Neural cell (in vitro differentiated cells): ENCODE measurements around a stretch of chr5.

GRCh38 chr5:132368963-132369189 is 634 bp upstream of the SLC22A5 start:
- RAMPAGE, long total RNA: no peak

DNA sequence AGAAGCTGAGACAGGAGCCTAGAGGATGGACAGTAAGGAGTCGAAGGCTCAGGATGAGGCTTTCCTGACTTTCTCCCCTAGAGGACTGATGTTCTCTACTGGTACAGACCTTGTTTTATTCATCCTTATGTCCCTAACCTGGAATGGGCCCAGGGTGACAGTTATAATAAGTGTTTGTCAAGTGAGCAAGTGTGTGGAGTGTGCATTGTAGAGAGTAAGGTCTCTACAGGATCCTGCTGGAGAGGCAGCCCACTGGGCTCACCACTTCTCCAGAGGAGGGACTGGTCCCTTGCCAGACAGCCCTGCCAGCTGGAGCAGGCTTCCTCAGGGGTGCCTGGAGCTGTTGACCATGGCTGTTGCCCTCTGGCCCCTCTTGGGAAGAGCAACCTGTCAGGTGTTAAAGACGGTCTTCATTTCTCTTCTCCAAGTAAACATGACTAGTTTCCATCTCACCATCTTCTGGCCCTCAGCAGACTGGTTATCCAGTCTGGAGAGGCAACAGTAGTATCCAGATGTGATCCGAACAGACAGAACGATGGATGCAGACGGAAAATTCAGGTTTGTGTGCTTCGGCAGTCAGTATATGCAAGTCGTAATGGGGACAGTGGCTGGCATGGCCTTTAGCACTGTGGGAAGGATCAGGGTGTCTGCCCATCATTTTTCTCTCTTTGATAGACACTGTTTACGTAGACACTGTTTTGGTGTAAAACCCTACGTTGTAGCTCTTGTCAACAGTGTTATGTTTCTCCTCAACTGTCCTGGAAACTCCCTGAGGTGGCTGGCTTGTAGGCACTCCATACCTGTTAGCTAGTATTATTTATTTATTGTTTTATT is 19.9 kb downstream of the IRF1 start:
- RAMPAGE, long total RNA: no peak

DNA sequence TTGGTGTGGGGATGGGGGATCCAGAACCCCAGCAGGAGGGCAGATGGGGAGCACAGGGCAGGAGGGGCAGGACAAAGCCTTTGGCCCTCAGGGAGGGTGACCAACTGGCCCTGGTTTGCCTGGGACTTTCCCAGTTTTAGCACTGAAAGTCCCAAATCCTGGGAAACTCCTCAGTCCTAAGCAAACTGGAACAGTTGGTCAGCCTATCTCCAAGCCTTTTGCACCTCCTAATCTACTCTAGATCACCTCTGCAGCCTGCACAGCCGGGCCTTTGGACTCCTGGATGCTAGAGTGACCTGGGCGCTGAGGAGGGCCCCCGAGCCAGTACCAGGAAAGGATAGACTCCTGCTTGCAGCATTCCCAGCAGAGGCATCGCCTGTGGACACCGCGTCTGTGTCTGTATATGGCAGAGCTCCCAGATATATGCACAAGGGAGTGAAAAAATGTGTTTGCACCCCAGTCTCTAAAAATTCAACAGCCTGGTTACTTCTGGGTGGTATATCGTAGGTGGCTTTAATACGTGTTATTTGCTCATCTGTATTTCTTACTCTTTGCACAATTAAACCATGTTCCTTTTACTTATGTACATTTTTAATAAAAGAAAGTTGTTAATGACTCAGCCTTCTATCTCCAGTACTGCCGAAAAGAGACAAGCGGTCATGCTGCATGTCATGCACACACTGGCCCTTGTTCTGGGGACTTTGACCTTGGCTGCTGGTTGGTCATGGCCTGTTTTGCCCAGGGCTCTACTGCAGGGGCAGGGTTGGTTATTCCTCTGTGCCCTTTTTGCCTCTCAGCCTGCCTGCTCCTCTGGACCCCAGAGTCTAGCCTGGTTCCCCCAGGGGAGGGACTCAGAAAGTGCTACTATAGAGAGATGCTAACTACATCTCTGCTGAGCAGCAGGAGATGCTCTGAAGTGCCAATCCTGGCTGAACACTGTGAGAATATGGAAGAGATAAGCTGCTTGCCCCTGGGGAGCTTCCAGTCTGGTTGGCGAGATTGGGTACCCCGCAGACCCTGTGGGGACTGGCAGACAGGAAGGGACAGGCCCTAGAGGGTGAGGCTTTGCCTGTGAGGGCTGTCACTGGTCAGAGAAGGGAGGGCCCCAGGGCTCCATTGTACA is 14.8 kb downstream of the IRF1 start:
- RAMPAGE, long total RNA: no peak

DNA sequence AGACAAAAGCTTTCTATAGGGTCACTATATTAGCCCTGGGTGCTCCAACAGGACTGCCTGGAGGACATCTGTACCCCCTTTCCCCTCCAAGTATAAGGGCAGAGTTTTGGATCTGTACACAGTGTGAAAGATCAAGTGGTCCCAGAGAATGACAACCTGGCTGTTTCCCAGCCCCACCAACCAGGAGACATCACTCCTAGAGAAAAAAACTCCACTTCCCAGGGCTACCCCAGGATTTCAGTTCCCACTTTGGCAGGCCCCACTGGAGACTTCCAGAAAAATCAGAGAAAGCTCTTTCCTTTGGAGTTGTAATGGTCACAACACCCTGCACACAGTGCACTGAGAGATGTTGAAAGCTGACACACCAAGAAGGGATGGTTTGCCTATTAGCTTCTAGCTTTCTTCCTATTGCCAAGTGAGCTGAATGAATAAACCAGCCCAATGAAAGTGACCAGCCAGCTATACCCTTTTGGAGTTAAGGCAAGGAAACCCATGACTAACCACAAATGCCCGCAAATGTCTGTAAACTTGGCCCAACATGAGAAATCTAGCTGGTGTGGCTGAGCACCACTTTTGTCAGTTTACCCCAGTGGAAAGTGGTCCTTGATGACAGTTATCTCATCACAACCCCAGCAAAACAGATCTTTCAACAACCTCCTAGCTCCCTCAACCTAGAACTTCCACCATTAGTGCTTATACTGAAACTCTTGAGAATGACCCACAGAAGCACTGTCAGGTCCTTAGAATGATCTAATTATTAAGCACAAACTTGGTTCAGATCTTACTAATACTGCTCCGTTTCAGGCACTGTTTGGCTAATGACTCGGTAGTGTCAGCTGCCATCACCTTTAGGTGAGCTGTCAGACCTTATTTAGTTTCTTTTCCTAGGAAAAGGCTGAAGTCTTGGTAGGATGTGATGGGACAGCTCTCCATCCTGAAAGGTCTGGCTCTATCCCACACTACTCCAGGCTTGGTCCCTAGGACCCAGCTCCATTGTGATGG is 11.3 kb downstream of the IRF1 start:
- RAMPAGE, long total RNA: no peak

GRCh38 chr5:132486841-132487352 is 3.7 kb downstream of the IRF1 start:
- RAMPAGE, long total RNA: no peak

DNA sequence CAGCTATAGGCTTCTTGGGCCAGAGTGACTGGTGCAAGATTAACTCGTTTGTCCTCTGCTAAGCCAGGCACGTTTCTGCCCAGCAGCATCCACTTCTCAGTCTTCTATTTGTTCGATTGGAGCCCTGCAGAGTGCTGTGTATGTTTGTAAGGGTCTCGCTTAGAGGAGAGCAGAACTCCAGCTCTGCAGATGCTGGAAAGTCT is 1.7 kb downstream of the IRF1 start:
- RAMPAGE, long total RNA: no peak

GRCh38 chr5:132496698-132497605 is 6.4 kb upstream of the IRF1 start:
- RAMPAGE, long total RNA: no peak

- RAMPAGE, long total RNA: no peak
These were observed 10.6 kb upstream of the IRF1 start for GRCh38 chr5:132501032-132501735.

GRCh38 chr5:132502934-132503559 is 12.5 kb upstream of the IRF1 start:
- RAMPAGE, long total RNA: no peak

- RAMPAGE, long total RNA: no peak
These were observed 405 bp upstream of the RAD50 start for GRCh38 chr5:132556464-132556679.

- RAMPAGE, long total RNA: no peak
These were observed 924 bp downstream of the RAD50 start for GRCh38 chr5:132557527-132558275.

GRCh38 chr5:132595330-132596062 is 38.7 kb downstream of the RAD50 start:
- RAMPAGE, long total RNA: no peak

DNA sequence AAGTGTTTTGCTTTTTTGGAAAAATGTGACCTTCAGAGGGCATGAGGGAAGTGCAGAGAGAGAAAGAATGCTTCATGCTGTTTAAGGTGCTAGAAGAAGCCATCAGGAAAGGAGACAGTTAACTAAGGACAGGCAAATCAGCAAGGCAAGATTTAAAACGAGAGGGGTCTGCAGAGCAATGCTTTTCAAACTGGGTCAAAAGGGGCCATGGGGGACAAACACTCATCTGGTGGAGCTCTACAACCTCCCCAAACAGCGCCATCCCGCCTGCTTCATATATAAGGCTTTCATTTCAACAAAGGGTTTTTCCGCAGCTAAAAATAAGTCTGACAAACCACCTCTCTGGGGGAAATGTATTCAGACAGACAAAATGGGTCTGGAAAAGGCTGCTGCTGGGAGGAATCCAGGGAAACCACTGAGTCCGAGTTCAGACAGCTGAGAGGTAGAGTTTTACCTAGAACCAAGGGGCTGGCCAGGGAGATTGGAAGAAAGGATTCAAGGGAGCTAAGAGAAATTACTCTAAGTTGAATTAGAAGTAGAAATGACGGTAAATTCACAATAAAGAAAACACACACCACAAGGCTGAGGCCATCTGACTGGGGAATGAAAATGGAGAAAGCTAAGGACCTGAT is 8.3 kb upstream of the SEPTIN8 start:
- RAMPAGE, long total RNA: no peak

DNA sequence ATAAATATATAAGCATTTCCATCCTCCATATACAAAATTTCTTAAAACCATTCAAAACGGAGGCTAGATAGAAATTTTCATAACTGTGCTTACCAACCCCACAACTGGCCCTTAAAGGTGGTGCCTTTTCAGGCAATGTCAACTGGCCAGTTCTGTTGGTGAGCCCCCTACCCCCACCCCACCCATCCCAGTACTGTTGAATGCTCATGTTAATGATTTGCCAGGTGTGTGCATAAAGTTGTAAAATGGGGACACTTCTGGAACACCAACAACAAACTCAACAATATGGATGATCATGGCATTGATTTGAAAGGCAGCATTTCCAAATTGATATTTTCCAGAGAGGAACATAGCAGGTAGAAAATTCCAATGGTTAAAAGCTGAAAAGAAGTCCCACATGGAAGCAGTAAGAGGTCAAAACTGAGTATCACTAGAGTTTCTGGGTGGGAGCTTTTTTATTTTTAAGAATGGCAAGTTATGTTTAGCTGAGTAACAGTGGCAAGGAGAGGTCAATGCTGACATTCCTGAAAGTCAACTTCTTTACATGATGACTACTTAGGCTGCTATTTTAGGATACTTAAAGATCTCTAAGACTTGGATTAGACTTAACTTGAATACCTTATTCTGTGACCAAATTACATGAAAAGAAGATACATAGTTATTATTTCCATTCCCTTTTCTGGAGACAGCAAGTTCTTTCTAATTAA is 2.7 kb downstream of the LEAP2 start:
- RAMPAGE, long total RNA: no peak

DNA sequence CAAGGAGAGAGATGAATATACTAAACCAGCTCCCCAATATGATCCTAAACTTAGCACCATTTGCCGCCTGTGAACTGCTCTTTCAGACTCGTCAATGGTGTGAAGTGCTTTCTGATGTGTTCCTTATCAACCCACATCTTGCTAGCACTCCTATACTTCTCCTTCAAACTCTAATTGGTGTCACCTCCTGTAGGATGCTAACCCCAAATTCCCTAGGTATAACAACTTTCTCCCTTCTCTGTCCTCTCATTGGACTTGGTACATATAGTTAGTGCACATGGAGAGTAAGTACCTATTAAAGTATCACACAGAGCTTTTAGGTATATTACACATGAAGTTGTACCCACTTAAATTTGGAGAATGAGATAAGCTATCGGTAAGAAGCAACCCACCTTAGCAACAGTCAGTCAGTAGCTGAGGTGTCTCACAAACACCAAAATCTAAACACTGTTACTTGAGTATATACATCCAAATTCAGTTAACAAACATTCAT is 36.8 kb downstream of the LEAP2 start:
- RAMPAGE, long total RNA: no peak

DNA sequence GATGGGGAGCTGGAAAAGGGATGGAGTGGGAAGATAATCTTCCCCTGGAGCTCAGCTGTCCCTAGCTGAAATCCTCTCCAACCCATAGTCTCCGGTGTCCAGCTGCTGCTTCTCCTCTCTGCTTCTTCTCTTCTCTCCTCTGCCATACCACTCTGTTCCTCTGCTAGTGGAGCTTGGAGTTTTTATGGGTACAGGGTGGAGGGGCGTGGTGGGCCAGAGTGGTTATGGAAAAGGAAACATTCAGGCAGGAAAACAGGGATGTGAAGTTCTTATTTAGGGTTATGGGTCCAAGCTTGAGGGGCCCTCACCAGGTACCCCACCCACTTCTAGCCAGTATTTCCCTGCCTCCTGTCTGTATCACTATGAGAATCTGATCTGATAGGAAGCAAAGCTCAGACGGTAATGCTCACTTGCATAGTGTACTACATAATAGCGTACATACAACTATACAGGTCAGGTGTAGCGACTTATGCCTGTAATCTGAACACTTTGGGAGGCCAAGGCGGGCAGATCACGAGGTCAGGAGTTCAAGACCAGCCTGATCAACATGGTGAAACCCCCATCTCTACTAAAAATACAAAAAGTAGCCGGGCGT is 8.3 kb downstream of the AFF4 start:
- RAMPAGE, long total RNA: no peak

- RAMPAGE, long total RNA: no peak
These were observed 8.2 kb upstream of the HSPA4 start for GRCh38 chr5:133043670-133044038.

GRCh38 chr5:133440196-133440888 is 172.0 kb downstream of the FSTL4 start:
- RAMPAGE, long total RNA: no peak

DNA sequence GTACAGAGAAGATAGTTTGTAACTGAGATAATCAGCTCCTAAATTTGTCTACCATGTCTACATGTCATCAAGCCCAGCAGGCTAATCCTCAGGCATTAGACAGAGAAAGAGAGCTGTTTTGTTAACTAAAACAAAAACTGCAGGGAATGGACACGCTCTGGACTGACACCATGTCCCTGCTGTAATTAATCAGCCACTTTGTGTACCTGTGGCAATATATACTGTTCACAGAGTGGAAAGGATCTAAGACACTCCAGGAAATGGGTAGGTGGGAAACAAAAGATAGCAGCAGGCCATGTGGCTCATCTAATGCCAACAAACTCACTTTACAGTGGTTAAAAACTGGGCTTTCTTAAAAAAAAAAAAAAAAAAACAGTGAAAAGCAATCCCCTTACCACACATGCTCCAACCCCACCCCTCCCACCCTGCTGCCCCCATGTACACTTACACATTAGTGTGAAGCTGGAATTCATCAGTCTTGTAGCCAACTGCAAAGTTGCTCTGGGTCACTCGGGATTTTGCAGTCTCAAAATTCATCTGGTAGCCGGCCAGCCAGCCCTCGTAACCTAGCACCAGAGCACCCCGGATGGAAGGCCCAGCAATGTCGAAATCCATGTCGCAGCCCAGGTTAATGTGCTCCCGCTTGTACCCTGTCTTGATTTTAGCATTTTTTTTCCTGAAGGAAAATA is 12.0 kb upstream of the C5orf15 start:
- RAMPAGE, long total RNA: no peak

GRCh38 chr5:134003799-134004325 is 913 bp downstream of the VDAC1 start:
- RAMPAGE, long total RNA: no peak